H4 (cell line): ENCODE results near the genes MTHFD2L and AREG.

GRCh38 chr4:74098205-74099043 lies 571 bp downstream of the CXCL2 start:
- RAMPAGE, long total RNA: no peak

- RAMPAGE, long total RNA: no peak
Observed at GRCh38 chr4:74100703-74101120, 1.7 kb upstream of the CXCL2 start.

DNA sequence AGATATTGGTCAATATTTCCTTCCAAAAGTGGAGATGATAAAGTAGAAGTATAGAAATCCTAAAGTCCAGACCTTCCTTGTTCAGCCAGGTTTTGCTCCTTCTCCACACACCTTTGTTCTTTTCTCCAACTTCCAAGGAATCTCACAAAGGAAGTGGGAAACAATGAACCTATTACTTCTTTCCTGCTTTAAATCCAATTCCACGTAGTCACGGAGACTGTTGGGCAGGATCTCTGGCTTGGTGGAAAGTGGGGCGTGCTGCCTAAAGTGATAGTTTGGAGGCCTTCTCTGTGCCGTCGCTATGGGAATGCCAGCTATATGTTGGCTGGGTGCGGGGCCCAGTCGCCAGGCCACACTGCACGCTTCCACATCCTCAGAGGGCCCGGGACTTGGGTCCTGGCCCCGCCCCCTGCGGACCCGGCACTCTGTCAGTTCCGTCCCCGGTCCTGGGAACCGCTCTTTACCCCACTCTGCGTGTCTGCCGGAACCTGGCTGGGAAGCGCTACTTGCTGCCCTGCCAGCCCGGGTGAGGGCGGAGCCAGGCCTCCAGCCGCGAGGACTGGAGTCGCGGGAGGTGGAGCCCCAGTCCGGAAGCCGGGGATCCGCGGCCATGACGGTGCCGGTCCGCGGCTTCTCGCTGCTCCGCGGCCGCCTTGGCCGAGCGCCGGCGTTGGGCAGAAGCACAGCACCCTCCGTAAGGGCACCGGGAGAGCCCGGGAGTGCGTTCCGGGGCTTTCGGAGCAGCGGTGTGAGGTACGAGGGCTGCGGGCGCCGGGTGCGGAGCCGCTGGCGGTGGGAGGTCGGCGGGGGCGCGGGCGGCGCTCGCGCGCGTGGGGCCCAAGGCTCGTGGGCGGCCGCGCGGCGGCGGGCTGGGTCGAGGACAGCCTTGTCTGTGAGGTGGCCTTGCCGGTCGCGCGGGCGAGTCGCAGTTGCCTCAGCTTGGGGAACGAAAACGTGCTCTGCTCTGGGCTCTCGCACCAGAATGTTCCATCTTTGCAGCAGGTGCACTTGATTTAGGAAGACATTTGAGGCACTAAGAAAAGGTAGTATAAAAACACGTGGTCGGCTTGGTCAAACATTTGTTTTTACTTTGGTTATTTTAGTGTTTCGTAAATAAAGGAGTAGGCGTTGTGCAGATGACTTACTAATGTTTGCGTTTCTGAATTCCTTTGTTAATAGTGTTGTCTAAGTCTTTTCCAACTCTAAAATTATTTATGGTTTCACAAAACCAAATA lies at the start of gene MTHFD2L:
Gene MTHFD2L, plus strand, starts transcription at position 590 of the 1,235 bp plus-strand sequence.
- RAMPAGE, long total RNA: no peak

GRCh38 chr4:74167591-74167919 lies 9.6 kb downstream of the MTHFD2L start:
- RAMPAGE, long total RNA: no peak

- RAMPAGE, long total RNA: no peak
Observed at GRCh38 chr4:74395075-74395281, 30.0 kb downstream of the EREG start.

- RAMPAGE, long total RNA: no peak
Observed at GRCh38 chr4:74444638-74445930, at the start of gene AREG. AREG (plus strand) TSS chr4:74445136.

GRCh38 chr4:75561815-75562330 lies 6.0 kb downstream of the ODAPH start:
- RAMPAGE, long total RNA: no peak

- RAMPAGE, long total RNA: no peak
Observed at GRCh38 chr4:75649455-75649656, 19.0 kb upstream of the CDKL2 start.

DNA sequence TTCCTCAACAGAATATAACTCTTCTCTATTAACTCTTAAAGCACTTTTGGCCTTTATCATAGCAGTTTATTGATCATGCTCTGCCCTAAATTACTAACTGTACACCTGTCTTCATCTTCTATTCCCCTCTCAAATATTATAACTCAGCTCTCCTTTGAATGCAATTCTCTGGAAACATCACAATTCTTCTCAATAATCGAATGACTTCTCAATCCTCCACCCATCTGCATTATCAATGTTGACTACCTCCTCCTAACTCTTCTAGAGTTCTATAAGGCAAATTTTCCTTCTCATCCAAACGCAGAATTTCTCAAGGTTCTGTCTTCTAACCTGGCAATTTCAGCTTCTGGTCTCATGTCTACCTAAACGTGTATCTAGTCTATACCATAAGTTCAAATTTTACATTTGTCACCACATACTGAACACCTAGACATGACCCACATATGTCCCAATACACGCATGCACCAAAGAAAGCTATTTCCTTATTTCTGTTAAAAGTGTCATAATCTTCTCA lies 4.3 kb downstream of the G3BP2 start:
- RAMPAGE, long total RNA: no peak

GRCh38 chr4:75705237-75705870 lies 19.0 kb upstream of the USO1 start:
- RAMPAGE, long total RNA: no peak

GRCh38 chr4:75707946-75708502 lies 16.4 kb upstream of the USO1 start:
- RAMPAGE, long total RNA: no peak

GRCh38 chr4:75726143-75726749 lies 1.9 kb downstream of the USO1 start:
- RAMPAGE, long total RNA: no peak

DNA sequence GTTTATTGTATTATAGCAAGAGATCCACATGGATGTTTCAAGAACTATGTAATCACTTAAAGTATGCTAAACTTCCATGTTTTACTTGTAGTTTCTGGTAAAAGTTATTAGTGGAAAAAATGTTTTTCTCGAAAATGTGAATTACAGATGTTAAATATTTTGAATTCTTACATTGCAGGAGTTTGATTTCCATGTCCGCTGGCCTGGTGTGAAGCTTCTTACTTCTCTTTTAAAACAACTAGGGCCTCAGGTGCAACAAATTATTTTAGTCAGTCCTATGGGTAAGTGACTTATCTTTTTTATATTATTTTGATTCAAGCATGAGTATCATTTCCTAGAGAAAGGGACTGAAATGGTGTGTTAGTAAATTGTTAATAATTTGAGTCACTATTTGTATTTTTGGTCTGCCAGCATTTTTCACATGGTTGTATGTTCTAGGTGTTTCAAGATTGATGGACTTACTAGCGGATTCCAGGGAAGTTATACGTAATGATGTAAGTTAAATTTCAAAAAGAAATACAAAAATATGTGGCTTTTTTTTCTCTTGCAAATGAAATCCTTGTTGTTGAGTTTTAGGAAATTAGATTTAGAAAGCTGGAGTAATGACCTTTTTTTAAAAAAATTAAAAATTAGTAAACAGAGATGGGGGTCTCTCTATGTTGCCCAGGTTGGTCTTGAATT lies 46.4 kb downstream of the USO1 start:
- RAMPAGE, long total RNA: no peak

- RAMPAGE, long total RNA: no peak
Observed at GRCh38 chr4:75844039-75844942, 58.0 kb downstream of the PPEF2 start.

GRCh38 chr4:76218989-76219846 lies 5.6 kb upstream of the SCARB2 start:
- RAMPAGE, long total RNA: no peak

DNA sequence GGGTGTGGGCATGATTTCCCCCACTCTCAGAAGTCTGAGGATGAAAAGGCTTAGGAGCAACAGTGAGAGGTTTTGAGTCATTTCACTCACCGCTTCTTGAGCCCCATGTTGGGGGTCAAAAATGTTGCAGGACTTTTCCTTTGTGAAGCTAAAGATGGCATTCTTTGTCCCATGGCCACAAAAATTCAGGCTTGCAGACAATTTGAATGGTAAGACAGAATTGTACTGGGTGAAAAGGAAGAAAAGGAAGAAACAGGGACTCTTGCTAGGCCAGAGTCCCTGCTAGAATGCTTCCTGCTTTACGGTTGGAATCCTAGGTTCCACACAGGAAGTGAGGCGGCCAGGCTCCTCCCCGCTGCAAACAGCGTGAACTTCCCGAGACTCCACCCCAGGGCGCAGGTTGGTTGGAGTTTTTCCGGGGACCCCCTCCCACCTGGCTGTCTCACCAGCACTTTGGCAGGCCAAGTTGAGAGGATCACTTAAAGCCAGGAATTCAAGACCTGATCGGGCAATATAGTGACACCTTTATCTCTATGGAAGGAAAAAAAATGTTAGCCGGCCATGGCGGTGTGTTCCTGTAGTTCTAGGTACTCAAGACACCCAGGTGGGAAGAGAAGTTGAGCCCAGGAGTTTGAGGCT lies 17.2 kb upstream of the FAM47E start:
- RAMPAGE, long total RNA: no peak

- RAMPAGE, long total RNA: no peak
Observed at GRCh38 chr4:76250887-76251376, 589 bp upstream of the FAM47E start.

DNA sequence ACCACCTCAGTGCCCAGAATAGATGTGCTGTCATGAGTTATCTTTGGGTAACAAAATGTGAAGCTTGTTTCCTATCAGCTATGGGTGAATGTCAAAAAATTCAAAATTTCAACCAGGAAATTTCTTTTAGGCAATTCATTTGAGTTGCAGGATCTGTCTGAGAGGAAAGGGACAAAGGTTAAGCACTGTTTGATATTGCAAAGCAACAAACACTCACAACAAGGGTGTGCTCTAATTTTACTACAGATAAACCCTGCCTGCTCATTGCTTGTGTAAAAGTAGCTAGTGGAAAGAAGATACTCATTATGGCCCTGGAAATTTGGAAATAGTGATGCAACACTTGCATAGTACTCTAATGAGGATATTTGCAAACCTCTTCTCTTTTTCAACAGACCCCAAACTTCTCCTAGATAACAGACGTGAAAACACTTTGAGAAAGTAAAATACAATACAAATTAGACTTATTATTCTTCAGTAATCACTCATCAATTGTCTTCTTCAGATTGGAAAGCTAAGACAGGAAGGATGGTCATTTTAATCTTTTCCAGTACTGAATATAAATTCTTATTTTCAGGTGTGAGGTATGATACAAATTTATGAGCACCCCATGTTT lies 27.1 kb downstream of the FAM47E start:
- RAMPAGE, long total RNA: no peak

GRCh38 chr4:76435441-76436417 lies 700 bp downstream of the SHROOM3 start:
- RAMPAGE, long total RNA: no peak

GRCh38 chr4:76453832-76454341 lies 18.9 kb downstream of the SHROOM3 start:
- RAMPAGE, long total RNA: no peak